IMR-90 (cell line): ENCODE measurements around a stretch of chr19.

- RRBS = 94% methylated on average over 7 of the region's 26 CpGs
CAGE:
- cytosol, long polyA plus RNA = no peak
- long polyA plus RNA = no peak
- nucleus, long polyA plus RNA = no peak
Observed at GRCh38 chr19:1648105-1648704, 4.2 kb downstream of the TCF3 start.

DNA sequence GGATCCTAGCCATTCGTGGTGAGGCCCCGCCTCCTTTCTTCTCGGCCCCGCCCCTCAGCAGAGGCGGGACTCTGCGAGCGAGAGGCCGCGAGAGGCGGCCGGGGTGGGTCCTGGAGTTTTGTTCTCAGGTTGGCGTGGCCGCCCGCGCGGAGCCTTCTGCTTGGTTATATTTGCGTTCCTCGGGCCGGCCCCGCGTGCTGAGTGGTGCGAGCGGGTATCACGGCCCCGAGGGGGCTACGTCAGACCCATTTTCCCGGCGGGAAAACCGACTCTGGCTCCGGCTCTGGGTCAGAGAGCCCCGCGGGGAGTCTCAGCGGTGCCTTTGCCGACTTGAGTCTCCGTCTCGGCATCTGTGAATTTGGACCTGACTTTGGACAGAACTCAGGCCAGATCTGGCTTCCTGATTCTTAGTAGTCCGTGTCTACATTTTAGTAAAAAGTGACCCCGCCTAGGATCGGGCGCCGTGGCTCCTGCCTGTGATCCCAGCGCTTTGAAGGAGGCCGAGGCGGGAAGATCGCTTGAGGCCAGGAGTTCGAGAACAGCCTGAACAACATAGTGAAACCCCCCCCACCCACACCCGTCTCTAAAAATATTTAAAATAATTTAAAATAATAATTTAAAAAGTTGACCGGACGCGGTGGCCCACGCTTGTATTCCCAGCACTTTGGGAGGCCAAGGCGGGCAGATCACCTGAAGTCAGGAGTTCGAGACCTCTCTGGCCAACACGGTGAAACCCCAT lies 741 bp upstream of the TCF3 start:
- RRBS = 1% methylated on average over 13 of the region's 54 CpGs
CAGE:
- cytosol, long polyA plus RNA = no peak
- long polyA plus RNA = no peak
- nucleus, long polyA plus RNA = no peak

DNA sequence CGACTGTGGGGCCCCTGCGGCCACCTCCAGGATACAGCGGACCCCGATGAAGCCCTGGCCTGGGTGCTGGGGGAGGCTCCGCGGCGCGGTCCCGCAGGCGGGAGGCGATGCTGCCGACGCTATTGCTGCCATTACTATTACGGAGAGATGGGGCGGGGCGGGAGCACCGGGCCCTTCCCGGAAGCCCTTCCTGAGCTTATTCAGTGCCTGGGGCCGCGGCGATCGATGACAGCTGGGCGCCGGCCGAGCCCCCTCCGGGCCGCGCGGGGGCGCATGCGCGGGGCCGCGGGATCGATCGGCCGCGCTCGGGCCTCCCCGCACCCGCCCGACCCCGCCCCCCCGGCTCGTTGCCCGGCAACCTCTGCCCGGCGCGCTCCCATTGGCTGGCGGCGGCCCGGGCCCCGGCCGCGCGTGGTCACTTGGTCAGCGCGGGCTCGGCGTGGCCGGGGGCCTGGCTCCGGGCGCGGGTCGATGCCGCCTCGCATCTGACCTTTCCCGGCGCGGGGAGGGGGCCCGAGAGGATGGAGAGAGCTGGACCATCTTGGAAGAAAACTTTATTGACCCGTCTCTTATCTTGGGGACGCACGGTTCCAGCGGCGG lies 27.7 kb upstream of the ONECUT3 start:
- RRBS = 3% methylated on average over 36 of the region's 76 CpGs
CAGE:
- cytosol, long polyA plus RNA = no peak
- long polyA plus RNA = no peak
- nucleus, long polyA plus RNA = no peak

DNA sequence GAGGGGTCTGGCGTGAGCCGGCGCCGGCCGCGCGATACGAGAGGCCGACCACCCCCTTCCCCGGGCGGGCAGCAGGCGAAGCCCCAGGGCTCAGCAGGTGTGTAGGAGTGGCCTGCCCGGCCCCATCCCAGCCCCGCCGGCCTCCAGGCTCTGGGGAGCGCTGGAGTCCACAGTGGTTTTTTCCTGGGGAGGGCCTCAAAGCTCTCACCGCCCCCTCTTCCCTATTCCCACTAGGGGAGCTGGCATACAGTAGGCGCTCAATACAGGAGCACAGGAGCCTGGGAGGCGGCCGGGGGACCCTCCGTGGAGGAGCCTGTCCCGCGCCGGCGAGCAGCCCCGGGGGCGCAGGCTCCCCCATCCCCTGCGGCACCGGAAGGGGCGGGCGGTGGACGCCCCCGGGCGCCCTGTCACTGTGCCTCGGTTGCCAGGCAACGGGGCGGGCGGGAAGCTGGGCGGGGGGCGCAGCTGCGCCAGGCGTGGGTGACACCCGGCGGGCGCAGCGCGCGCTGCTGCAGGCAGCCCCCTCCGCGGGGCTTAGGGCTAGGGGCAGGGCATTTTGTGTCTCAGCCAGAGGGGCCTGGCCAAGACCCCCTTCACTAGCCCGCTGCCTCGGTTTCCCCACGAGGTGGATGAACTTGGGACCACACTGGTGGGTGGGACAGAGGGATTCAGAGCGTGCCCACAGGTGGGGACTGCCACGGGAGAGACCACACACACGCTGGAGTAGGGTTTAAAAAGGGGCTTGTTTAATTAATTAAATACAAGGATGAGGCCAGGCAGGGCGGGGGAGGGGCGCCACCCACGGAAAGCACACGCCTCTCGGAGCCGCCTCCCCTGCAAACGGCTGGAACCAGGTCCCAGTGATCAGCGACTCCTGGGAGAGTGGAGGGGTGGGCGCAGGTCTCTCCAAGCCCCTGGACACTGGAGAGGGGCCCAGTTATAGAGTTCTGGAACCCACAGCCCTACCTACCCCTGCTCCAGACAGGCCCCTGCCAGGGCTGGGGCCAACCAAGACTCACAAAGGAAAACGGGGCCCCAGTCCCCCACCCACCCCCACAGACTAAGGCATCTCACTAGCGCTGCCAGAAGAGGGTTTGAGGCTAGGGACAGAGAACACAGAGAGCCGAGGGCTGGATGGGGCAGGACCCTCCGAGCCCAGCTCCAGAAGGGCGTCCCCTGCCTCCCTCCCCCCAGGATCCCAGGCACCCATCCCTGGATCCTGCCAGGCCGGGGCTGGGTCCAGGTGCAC lies 3.8 kb upstream of the REXO1 start:
- RRBS = 49% methylated on average over 16 of the region's 71 CpGs
CAGE:
- cytosol, long polyA plus RNA = no peak
- long polyA plus RNA = no peak
- nucleus, long polyA plus RNA = no peak

DNA sequence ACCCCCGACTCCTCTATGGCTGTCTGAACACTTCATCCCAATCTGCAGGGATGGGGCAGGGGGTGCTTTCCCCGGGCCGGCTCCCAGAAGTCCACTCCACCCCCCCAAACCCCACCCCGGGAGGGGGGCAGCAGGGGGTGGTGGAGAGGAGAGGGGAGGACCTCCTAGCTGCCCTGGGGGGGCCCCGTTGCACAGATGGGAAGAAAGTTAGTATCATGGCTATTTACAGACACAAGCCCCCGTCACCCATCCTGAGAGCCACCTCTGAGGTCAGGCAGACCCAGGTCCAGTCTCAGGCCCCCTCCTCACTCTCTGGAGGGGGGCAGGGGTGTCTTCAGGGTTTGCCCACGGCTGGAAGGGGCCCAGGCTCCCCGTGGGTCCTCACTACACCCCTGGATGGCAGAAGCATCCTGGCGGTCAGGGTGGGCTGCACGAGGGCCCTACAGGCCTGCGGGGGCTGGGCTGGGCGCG lies 5.8 kb upstream of the REXO1 start:
- RRBS = 45% methylated on average over 1 of the region's 13 CpGs
CAGE:
- cytosol, long polyA plus RNA = no peak
- long polyA plus RNA = no peak
- nucleus, long polyA plus RNA = no peak

DNA sequence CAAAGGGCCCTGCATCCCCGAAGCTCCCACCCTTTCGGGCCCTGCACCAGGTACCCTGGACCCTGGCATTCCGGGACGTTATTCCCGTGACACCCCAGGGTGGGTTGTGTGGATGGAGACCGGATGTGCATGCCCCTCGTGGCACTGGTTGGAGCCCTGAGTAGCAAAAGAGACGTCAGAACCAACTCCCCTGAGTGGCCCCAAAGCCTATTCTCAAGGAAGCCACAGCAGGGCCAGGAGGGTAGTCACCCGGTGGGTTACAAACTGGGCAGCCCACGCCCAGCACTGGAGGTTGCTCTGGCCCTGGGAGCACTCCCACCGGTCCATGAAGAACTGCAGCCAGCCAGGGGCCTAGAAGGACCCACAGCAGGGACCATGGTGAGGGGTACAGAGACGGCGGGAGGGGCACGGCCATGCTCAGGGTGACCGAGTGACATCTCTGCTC lies 7.5 kb upstream of the REXO1 start:
- RRBS = 35% methylated on average over 4 of the region's 15 CpGs
CAGE:
- cytosol, long polyA plus RNA = no peak
- long polyA plus RNA = no peak
- nucleus, long polyA plus RNA = no peak

DNA sequence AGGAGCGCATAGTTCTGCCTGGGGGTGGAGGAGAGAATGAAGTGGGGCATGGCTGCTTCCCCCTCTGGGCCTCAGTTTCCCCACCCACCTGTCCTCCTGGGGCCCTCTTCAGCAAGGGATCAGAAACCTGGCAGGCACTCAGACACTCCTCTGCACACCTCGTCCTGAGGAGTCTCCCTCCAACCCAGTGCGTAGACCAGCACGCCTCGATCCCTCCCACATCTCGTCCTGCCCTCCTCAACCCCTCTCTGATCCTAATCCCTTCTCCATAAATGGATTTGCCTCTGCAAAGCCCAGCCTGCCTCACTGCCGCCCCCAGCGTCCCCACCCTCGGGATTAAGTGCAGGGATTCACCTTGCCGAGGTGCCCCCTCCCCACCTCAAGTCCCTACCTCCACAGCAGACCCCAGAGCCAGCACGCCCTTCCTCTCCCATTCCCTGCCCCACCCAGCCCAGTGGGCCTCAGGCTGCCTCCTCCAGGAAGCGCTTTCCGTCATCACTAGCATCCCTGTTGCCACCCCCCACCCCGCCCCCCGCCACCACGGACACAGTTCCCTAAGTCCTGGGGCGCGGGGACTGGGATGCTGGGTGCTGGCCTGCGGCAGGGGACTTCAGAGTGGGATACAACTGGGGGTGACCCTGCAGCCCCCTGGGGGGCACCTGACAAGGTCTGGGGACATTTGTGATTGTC lies 4.1 kb downstream of the KLF16 start:
- RRBS = no CpG with 5 or more reads among the region's 19 CpGs
CAGE:
- cytosol, long polyA plus RNA = no peak
- long polyA plus RNA = no peak
- nucleus, long polyA plus RNA = no peak

DNA sequence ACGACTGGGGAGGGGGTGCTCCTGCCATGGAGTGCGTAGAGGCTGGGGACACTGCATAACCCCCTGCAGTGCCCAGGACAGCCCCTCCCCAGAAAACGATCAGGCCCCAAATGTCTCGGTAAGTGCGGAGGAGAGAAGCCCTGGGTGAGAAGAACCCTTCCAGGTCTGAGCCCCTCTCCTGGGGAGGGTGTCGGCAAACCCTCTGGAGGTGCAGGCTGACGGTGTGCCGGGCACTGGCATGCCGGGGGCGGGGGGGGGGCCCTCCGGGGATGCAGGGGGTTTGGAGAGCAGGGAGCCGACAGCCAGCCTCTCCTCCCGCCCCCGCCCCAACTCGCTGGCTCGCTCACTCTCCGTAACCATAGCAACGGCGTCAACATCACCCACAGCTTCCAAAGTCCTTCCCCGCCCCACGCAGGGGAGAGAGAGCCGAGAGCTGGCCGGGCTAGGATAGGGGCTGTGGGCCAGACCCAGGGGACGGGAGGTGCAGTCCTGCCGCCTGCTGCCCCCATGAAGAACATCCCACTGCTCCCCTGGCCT lies 3.4 kb downstream of the KLF16 start:
- RRBS = no CpG with 5 or more reads among the region's 25 CpGs
CAGE:
- cytosol, long polyA plus RNA = no peak
- long polyA plus RNA = no peak
- nucleus, long polyA plus RNA = no peak

DNA sequence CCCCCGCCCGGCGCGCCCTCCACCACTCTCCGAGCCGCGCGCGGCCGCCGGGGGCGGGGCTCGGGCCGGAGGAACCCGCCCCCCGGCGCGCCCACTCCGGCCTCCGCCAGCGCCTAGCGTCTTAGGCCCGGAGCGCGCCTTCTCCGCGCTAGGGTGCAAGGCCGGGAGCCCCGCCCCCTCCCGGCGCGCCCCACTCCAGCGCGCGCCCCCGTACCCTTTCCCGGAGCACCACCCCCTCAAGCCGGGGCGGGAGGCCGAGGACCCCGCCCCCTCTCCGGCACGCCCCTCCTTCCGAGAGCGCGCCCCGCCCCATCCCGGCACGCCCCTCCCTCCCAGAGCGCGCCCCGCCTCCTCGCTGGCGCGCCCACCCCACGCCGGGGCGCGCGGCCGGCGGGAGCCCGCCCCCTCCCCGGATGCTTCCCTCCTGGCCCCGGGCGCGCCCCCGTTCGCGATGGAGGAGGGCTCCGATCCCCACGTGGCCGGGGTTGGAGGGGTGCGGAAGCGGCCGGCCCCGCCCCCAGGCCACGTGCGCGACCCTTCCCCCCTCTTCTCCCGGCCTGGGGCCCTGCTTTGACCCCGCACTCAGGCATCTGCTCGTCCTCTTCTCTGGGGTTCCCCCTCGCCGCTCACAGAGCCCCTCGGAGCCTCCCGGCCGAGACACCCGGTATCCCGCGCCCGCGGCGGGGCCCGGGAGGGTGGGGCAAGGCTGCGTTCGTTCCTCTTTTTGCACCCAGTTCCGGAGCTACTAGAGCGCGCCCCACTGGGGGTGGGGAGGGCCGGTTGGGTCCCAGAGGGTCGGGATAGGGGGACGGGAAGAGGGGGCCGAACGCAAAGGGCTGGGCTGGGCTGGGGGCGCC lies 595 bp upstream of the KLF16 start:
- RRBS = 2% methylated on average over 56 of the region's 106 CpGs
CAGE:
- cytosol, long polyA plus RNA = no peak
- long polyA plus RNA = no peak
- nucleus, long polyA plus RNA = no peak

GRCh38 chr19:1871082-1871812 lies 7.9 kb upstream of the KLF16 start:
- RRBS = 87% methylated on average over 4 of the region's 25 CpGs
CAGE:
- cytosol, long polyA plus RNA = no peak
- long polyA plus RNA = no peak
- nucleus, long polyA plus RNA = no peak

DNA sequence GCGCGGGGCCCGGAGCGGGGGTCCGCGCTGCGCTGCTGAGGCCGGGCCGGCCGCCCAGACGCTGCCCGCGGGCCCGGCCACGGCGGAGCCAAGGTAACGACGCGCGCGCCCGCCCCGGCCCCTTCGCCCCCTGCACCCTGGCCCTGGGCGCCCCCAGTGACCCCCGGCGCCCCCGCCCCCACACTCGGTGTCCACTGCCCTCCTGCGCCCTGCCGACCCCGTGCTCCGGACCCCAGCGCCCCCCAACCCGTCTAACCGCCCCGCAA lies 287 bp downstream of the CSNK1G2 start:
- RRBS = 2% methylated on average over 20 of the region's 37 CpGs
CAGE:
- cytosol, long polyA plus RNA = no peak
- long polyA plus RNA = no peak
- nucleus, long polyA plus RNA = no peak

DNA sequence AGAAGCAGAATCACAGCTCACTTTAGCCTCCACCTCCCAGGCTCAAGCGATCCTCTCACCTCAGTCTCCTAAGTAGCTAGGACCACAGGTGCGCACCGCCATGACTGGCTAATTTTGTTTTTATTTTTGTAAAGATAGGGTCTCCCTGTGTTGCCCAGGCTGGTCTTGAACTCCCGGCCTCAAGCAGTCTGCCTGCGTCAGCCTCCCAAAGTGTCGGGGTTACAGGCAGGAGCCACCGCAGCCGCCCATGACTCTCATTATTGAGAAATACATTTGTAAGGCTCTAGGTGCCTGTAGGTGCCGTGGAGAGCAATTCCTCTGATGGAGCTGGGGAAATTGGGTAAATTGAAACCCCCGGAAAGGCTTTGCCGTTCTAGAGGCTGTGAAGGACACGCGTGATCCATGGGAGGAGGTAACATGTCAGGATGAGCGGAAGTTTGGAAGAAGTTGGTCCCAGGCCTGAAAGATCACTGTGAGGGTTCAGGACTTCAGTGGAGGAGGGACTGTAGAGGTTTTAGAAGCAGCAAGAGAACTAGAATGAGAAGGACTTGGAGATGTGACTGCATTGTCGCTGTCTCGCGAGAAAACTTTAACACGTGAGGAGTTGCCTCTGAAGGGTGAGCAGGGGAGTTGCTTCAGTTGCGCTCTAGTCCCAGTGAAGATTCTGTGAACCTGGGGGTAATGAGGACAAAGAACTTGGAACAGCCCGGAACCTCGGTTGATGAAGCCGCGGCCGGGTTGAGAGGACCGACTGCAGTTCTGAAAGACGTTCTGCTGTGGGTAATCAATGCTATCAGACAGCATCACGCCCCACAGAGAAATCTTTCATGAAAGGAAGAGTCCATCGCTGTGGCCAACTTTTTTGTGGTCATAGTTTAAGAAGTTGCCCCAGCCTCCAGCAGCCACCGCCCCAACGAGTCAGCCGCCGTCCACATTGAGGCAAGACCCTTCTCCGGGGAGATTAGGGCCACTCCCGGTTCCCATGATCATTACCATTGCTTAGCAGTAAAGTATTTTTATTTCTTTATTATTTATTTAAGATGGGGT lies 25.2 kb downstream of the CSNK1G2 start:
- RRBS = no CpG with 5 or more reads among the region's 34 CpGs
CAGE:
- cytosol, long polyA plus RNA = no peak
- long polyA plus RNA = no peak
- nucleus, long polyA plus RNA = no peak

DNA sequence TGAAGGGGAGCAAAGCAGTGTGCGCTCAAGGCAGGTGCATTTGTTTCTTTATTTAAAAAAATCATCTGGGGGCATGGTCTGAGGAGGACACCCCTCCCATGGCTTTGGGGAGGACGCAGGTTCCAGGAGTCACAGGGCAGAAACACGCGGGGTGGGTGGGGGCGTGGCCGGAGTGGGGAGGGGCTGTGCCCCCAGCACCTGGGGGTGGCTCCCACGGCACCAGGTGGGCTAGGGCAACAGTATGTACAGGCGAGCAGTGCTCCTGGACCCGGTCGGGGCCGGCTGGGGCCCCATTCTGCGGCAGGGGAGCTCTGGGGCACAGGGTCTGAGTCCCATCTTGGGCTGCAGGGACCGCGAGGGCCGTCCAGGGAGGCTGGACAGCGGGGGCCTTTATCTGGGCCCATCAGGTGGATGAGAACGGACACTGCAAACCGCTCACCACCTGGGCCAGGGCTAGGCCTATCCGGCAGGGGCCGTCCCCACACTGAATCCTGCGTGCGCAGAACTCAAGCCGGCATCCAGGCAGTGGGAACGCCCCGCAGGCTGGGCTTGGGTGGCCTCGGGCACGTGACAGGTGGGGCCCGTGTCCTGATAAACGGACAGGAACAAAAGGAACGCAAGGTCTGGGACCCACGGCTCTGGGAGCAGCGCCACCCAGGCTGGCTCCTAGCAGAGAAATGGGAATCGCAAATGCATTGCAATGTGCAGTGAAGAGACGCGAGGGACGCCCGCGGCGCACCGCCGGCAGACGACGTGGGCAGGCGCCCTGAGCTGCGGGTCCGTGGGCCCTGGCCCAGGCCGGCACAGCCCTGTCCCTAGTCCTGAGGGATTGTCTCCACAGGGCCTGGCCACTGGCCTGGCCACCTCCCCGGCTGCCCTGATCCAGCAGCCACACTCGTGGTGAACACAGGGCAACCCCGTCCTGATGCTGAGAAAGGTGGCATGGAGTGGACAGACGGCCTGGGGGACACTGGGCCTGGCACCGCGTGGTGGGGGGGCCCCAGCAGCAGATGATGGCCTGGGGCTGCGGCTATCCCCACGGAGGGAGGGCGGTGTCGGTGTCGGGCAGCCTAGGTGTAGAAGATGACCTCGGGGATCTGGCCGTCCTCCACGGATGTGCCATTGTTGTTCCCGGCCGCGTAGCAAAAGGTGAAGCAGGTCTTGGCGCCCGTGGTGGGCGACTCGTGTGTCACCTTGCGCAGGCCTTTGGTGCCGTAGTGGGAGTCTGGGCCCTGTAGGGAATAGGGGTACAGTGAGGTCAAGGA lies 29.7 kb downstream of the BTBD2 start:
- RRBS = 91% methylated on average over 15 of the region's 70 CpGs
CAGE:
- cytosol, long polyA plus RNA = start-site peak on the plus strand centred at position 1,002 of the sequence, 125 bp wide, 18 and 21 reads in 2 replicates
- long polyA plus RNA = no peak
- nucleus, long polyA plus RNA = no peak

GRCh38 chr19:1992808-1993389 lies 22.6 kb downstream of the BTBD2 start:
- RRBS = 62% methylated on average over 12 of the region's 47 CpGs
CAGE:
- cytosol, long polyA plus RNA = no peak
- long polyA plus RNA = no peak
- nucleus, long polyA plus RNA = no peak

- RRBS = no CpG with 5 or more reads among the region's 13 CpGs
CAGE:
- cytosol, long polyA plus RNA = no peak
- long polyA plus RNA = no peak
- nucleus, long polyA plus RNA = no peak
Observed at GRCh38 chr19:1997894-1998446, 17.5 kb downstream of the BTBD2 start.

GRCh38 chr19:2016026-2016716 lies 657 bp upstream of the BTBD2 start:
- RRBS = 89% methylated on average over 10 of the region's 21 CpGs
CAGE:
- cytosol, long polyA plus RNA = no peak
- long polyA plus RNA = no peak
- nucleus, long polyA plus RNA = no peak

DNA sequence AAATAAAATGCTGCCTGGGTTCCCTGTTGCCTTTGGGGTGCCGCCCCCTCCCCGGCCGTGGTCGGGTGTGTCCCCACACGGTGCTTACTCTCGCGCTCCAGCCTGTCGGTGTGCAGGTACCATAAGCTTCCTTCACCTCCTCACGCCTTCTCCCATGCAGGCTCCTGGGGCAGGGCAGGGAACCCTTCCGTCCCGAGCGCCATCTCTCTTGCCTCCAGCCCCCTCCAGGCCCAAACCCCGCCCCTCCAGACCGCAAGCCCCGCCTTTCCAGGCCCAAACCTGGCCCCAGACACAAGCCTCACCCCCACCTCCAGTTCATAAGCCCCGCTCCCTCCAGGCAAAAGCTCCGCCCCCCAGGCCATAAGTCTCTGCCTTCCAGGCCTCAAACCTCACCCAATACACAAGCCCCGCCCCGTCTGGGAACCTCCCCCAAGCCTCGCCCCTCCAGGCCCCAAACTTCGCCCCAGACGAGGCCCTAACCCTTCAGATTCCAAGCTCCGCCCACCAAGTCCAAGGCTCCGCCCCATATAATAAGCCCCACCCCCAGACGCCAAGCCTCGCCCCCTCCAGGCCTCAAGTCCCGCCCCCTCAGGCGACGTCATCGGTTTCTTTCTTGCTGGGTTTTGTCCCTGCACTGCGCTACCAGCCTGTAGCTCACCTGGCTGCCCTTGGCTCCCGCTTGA lies 16.2 kb downstream of the MKNK2 start:
- RRBS = 86% methylated on average over 2 of the region's 32 CpGs
CAGE:
- cytosol, long polyA plus RNA = no peak
- long polyA plus RNA = no peak
- nucleus, long polyA plus RNA = no peak

GRCh38 chr19:2059057-2060280 lies 8.4 kb upstream of the MKNK2 start:
- RRBS = no CpG with 5 or more reads among the region's 40 CpGs
CAGE:
- cytosol, long polyA plus RNA = no peak
- long polyA plus RNA = no peak
- nucleus, long polyA plus RNA = no peak

DNA sequence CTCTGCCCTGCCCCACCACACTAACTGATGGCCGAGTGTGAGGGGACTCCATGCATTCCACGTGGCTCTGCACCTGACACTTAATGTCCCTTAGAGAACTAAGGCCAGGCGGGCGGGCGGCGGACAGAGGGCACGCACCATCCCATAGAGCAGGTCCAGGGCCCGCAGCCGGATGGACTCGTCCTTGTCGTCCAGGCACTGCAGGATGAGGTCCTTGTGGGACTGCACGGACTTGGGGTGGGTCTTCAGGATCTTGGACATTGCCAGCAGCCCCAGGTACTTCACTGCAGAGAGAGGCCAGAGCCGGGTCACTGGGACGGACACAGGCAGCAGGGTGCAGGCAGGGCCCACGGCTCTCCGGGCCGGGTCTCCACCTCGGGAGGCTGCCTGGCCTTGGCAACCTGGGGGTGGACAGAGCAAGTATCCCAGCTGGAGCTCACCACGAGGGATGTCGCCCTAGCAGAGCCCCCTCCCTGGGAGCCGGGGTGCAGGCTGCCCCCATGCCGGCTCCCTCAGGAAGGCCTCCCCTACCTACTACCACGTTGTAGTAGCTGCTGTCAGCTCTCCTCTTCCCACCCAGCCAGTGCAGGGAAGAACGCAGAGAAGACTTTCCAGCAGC lies 25.0 kb downstream of the IZUMO4 start:
- RRBS = 95% methylated on average over 4 of the region's 24 CpGs
CAGE:
- cytosol, long polyA plus RNA = no peak
- long polyA plus RNA = no peak
- nucleus, long polyA plus RNA = no peak

DNA sequence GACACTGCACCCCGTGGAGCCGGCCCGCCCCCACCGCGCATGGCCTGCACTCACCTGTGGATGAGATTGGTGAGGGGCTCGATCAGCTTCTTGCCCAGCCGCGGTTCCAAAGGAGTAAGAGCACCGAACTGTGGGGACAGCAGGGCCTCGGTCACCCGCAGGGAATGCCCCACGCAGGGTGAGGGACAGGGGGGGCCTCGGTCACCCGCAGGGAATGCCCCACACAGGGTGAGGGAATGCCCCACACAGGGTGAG lies 22.4 kb downstream of the AP3D1 start:
- RRBS = no CpG with 5 or more reads among the region's 14 CpGs
CAGE:
- cytosol, long polyA plus RNA = no peak
- long polyA plus RNA = no peak
- nucleus, long polyA plus RNA = no peak